Daoy (cell line): ENCODE results near the genes HTR2A and LPAR6.

GRCh38 chr13:46667184-46667335, 114.1 kb downstream of the LRCH1 start:
- RAMPAGE, long total RNA: no peak

GRCh38 chr13:46896635-46897264, at the start of gene HTR2A:
Gene HTR2A (minus strand): TSS chr13:46897053.
- RAMPAGE, long total RNA: no peak

DNA sequence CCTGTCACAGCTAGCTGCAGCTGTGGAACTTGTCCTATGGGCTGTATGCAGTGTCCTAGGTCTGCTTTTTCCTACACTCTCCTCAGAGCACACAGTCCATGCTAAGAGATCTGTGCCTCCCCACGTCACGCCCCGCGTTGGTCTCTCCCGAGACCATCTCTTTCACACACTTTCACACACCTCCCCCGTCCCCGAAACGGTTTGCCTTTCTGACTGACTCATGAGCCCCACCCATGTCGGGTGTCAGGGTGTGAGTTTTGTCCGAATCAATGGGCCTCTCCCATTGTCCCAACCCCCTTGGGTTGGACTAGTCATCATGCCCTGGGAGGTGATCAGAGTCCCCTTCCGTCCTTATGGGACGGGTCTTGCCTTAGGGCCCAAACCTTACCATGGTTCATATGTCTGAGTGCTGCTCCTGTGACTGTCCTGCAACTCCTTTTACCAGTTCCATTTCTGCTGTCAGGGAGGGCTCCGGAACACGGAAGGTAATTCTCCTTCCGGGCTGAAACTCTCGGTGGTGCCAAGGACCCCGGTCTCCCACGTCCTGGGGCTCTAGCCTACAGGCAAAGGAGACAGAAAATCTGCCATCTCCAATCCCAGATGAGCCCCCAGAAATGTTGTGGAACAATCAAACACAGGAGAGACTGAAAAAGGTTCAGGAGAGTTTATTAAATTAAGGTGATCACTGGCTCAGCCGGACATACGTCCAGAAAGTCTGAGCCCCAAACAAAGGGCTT, 214.1 kb upstream of the HTR2A start:
- RAMPAGE, long total RNA: no peak

- RAMPAGE, long total RNA: no peak
These were observed 165.2 kb downstream of the SUCLA2 start for GRCh38 chr13:47835794-47836448.

DNA sequence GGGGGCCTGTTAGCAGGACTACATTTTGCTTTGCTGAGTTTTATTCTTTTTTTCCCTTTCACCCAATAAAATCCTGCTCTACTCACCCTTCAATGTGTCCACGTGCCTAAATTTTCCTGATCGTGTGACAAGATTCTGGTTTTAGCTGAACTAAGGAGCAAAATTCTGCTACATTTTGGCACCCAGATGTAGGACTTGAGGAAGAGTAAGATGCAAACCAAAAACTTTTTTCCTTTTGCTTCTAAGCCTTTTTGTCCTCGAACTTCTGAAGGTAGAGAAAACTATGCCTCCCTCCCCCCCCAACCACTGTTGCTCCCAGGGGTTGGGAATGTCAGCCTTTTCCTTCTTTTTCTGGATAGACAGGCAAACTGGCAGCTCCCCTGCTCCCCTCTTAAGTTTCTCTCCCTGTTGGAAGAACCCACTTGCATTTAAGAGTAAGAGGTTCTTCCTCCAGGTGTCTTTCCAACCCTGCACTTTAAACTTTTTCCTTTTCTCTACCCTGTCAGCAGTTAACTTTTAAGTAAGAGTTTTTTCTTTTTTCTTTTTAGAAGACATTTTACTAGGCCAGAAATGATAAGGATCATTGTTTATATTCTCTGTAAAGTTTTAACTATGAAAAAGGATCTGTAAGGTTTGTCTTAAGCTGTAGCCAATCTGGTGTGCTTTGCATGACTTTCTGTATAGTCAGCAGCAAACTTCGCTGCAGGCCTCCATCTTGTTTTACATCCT, 27.8 kb downstream of the MED4 start:
- RAMPAGE, long total RNA: no peak

- RAMPAGE, long total RNA: no peak
These were observed 22.8 kb downstream of the MED4 start for GRCh38 chr13:48071918-48072782.

DNA sequence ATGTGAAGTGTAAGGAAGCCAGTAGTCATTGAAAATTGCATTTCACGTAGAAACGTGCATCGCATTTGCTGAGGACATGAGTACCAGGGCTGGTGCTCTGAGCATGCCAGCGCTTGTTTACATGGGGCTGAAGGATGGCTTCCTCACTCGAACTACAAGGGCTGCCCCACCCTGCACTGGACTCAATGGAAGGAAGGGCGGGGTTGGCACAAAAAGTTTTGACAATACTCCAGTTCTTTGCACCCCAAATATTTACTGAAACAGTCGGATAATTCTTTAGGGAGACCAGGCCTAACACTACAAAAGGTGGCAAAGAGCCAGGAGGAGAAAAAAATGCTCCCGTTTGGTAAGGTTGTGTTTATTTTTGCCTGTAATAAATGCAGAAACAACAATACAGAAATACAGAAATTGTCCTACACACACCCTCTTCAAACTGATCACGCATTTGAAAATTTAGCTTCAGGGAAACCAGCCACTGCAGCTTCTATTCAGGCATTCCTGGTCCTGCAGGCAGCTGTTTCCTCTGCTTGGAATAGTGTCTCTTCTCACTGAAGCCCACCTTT, 29.0 kb upstream of the MED4 start:
- RAMPAGE, long total RNA: no peak

GRCh38 chr13:48151426-48151733, 56.5 kb upstream of the MED4 start:
- RAMPAGE, long total RNA: no peak

- RAMPAGE, long total RNA: no peak
These were observed 530 bp upstream of the ITM2B start for GRCh38 chr13:48232467-48232885.

- RAMPAGE, long total RNA: no peak
These were observed 556 bp downstream of the ITM2B start for GRCh38 chr13:48233566-48233957.

- RAMPAGE, long total RNA: no peak
These were observed 52.9 kb downstream of the LPAR6 start for GRCh38 chr13:48359927-48360484.

DNA sequence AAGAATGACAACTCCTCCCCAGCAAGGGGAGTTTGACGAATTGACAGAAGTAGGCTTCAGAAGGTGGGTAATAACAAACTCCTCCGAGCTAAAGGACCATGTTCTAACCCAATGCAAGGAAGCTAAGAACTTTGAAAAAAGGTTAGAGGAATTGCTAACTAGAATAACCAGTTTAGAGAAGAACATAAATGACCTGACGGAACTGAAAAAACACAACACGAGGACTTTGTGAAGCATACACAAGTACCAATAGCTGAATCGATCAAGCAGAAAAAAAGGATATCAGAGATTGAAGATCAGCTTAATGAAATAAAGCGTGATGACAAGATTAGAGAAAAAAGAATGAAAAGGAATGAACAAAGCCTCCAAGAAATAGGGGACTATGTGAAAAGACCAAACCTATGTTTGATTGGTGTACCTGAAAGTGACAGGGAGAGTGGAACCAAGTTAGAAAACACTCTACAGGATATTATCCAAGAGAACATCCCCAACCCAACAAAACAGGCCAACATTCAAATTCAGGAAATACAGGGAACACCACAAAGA, 17.5 kb downstream of the LPAR6 start:
- RAMPAGE, long total RNA: no peak

GRCh38 chr13:48412761-48413481, at the start of gene LPAR6:
Gene LPAR6 (minus strand): TSS chr13:48413113.
- RAMPAGE, long total RNA: no peak

DNA sequence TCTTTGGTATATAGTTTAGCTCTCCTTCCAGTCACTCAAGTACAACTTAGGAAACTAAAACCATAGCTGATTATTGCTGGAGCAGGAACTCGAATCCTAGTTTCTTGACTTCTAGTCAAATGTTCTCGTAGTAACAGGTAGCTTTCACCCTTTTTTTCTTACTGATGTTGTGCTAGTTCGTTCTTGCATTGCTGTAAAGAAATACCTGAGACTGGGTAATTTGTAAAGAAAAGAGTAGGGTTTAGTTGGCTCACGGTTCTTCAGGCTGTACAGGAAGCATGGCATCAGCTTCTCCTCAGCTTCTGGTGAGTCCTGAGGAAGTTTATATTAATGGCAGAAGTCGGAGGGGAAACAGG, 13.7 kb upstream of the LPAR6 start:
- RAMPAGE, long total RNA: no peak

- RAMPAGE, long total RNA: no peak
These were observed 33.6 kb downstream of the RCBTB2 start for GRCh38 chr13:48499169-48499835.

DNA sequence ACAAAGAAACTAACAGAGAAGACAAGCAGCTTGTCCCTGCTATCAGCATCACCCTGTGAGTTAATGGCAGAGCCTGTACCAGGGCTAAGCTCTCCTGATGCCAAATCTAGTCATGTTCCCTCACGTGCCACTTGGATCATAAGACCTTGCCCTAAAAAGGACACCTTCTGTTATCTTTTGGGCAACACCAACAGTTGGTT, 14.8 kb downstream of the RCBTB2 start:
- RAMPAGE, long total RNA: no peak

DNA sequence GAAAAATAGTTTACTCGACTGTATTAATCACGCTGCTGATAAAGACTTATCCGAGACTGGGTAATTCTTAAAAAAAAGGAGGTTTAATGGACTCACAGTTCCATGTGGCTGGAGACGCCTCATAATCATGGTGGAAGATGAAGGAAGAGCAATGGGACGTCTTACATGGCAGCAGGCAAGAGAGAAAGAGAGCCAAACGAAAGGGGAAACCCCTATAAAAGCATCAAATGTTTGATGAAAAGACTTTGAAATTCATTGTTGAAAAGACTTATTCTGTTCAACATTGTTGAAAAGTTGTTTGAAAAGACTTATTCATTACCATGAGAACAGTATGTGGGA, 47.8 kb upstream of the RCBTB2 start:
- RAMPAGE, long total RNA: no peak

DNA sequence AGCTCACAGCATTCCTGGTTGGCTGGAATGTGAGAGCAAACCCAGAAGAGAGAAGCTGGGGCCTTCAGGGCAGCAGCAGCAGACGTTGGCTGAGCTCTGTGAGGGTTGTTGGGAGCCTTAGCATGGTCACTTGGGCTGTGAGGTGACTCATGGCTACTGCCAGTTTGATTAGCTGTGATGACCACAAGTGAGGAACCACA, 80.1 kb downstream of the CYSLTR2 start:
- RAMPAGE, long total RNA: no peak

GRCh38 chr13:49399749-49400355, 44.0 kb downstream of the CAB39L start:
- RAMPAGE, long total RNA: no peak

DNA sequence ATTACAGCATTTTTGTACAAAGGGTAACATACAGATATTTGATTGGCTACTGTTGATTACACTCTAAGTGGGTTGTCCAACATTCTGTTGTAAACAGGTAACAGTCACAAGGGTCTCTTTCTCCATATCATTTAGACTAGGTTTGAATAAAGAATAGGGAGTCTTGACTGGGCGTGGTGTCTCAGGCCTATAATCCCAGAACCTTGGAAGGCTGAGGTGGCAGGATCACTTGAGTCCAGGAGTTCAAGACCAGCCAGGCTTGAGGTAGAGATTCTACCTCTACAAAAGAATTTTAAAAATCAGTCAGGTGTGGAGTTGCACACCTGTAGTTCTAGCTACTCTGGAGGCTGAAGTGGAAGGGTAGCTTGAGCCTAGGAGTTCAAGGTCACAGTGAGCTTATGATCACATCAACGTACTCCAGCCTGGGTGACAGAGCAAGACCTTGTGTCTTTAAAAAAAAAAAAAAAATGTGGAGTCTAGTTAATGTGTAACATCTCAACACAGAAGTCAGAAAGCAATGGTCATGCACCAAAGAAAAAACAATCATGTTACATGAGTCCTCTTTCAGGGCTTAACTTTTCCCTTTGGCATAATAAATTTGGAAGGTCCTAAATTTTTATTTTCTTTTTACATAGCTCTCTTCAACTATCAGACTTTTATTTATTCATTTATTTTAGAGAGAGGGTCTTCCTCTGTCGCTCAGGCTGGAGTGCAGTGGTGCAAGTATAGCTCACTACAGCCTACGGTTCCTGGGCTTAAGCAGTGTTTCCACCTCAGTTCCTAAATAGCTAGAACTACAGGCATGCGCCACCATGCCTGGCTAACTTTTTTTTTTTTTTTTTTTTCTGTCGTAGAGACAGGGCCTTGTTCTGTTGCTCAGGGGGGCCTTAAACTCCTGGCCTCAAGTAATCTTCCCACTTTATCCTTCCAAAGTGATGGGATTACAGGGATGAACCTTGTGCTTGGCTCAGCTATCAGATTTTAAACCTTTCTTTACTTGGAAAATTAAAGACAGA, 22.2 kb downstream of the SETDB2 start:
- RAMPAGE, long total RNA: no peak